Vein endothelial cell (primary cell): ENCODE results near the genes DEPP1, WASHC2C and ANTXRL.

GRCh38 chr10:44935328-44936361 is 24.0 kb upstream of the RASSF4 start:
- CAGE, long polyA plus RNA: no peak

DNA sequence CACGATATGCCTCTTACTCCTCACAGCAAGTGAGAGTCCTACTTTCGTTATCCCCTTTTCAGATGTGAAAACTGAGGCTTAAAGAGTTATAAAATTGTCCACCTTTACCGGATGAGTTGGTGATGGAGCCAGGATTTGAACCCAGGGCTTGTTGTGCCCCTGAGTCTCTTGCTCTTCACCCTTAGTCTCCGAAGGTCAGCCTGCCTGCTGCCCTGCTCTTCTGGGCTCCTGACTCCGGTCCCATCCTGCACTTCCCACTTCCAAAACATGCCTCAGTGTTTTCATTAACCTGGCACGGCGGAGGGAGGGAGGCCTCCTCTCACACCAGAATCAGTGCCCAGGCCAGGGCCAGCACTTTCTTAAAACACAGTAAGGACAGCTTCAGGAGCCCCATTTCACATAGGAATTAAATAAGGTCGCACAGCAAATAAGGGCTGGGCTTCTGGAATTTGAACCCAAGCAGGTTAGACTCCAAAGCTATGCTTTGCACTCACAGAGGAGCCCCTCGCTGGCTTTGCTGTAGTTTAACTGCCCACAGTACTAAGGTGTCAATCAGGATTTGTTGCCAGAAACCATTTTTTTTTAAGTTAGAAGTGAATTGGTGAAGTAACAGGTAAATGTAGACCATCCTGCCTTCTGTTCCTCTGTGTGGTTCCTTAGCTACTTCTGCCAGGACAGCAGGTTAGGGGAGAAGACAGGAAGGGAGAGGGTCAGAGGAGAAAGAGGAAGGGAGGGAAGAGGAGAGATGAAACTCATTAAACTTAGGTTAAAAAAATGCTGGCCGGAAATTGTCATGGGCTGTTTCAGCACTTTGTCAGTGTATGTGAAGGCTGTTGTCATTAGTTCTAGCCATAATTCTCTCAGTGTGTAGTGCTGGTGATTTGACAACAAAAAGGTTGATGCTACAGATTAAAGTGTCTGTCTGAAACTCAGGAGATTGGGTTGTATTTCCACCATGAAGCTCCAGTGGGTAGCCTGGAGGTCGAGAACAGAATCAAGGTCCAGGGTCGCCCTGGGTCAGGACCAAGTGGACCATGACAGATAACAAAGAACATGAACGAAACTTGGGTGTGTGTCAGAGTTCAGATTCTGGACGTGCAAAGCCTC is 1.1 kb downstream of the RASSF4 start:
- CAGE, long polyA plus RNA: no peak

- CAGE, long polyA plus RNA: no peak
Observed at GRCh38 chr10:44974445-44974573, 4.3 kb downstream of the DEPP1 start.

DNA sequence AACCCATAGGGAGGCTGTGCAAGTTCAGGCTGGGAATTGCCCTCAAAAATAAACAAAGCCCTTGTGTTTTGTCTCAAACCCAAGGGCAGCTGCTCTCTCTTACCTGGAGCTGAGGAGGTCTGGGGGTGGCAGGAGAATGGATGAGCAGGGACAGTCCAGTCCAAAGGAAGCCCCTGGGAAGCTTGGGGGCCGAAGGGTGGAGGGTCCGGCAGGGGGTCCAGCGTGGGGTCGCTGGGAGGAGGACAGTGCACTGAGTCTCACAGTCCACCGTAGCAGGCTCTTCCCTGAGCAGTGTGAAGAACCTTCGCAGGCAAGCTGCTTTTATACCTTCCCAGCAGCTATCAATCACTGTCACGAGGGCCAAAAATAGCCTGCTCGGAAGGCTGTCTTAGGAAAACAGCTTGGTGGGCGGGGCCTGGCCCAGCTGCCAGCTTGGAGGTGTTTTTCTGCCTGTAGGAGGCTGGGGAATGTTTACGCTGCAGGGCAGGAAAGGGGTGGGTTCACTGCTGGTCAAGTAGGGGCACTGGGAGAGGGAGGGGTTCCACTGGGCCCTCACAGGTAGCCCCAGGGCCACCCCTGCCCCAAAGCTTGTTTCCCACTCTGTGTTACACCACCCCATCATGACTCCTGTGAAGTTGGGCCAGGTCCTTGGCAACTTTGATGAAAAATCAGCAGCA is at the start of gene DEPP1:
Gene DEPP1, minus strand, starts transcription at position 295 of the 677 bp plus-strand sequence.
- CAGE, long polyA plus RNA: no peak

GRCh38 chr10:44980580-44981101 is 2.0 kb upstream of the DEPP1 start:
- CAGE, long polyA plus RNA: no peak

DNA sequence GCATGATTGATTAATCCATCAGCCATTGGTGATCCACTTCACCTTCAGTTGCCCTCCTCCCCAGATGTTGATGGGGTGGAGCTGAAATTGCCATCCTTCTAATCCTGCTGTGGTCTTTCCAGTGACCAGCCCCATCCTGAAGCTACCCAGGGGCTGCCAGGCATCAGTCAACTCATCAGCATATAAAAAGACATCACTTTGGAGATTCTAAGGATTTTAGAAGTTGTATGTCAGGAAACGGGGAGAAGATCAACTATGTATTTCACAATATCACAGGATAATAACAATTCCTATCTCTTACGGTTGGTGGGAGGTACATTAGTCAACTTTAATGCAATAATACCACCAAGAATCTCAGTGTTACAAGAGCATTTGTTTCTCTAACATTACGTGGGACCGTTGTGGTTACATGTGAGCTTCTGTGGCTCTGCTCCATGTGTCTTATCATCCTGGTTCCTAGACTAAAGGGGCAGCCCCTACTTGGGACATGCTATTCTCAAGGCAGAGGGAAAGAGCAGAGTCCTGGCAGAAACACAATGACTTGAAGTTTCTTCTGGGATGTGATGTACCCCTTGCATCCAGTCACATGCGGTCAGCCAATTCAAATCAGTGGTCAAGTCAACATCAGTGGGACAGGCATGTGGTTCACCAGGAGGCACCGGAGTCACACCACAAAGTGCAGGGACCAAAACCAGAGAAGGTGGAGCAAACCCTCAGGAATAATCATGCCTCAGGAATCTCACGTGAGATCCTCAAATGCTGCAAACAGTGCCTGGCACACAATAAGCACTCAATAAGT is 2.6 kb upstream of the ZNF22 start:
- CAGE, long polyA plus RNA: no peak

DNA sequence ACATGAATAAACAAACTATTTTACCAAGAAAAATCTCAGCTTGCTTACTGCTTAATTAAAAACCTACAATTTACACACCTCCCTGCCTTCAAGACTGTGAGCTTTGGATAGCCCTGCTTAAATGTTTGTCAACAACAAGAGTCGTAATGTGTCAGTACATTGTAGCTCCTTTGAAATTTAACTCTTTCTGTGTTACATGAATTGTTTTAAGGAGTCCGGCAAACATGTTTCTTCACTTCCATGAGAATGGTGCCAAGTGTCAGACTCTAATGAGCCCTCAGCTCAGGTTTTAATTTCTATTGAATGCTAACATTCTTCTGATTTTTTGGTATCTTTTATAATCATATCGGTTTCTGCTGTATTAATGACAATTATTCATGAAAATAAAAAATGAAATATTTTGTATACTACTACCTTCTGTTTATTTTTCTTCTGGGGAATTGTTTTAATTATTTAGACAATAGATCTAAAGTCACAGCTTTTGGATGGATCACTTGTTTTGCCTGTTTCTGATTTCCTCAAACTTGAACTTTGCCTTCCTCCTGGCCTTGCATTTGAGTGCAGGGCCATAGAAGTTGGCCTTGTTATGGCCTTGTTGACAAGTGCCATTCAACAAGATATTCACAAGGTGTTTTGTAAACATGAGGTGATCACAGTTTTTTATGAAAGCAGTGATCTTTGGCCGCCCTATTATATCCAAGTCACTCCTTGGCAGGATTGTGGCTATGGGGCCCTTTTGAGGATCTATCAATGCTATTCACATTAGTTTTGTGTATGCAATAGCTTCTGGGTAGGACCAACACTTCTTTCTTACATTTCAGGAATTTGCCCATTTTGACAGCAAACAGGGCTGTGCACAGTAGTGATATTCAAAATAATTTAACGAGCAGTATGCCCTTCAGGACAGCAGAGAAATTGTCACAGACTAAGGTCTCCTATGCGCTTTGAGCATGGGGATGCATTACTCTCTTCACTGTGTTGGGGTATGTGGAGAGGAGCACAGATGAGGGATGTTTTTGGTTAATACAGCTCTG is 4.5 kb downstream of the ZNF22 start:
- CAGE, long polyA plus RNA: no peak

DNA sequence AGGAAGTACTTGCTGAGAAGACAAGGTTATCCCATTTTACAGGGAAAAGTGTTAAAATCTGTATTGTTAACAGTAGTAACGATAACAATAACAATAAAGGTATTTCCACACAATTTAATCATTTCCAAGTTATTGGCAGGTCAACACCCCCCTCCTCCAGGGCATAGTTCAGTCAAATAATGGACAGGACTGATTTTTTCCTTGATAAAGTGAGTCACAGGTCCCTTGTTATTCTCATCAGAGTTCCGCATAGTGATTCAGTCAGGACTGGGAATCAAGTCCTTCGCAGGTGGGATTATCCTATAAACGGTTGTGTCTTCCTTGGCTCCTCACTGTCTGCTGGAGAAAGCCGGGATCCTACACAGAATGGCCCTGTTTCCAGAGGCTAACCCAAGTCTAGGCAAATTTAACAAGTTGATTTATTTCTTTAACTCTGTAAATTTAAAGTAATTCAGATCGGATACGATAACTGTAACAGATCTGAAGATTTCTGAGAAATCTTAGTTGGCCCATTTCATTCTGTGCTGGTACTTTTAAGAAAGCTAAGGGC is 2.6 kb downstream of the ALOX5 start:
- CAGE, long polyA plus RNA: no peak

- CAGE, long polyA plus RNA: no peak
Observed at GRCh38 chr10:45379150-45379758, 5.2 kb downstream of the ALOX5 start.

- CAGE, long polyA plus RNA: no peak
Observed at GRCh38 chr10:45446603-45446905, 72.5 kb downstream of the ALOX5 start.

DNA sequence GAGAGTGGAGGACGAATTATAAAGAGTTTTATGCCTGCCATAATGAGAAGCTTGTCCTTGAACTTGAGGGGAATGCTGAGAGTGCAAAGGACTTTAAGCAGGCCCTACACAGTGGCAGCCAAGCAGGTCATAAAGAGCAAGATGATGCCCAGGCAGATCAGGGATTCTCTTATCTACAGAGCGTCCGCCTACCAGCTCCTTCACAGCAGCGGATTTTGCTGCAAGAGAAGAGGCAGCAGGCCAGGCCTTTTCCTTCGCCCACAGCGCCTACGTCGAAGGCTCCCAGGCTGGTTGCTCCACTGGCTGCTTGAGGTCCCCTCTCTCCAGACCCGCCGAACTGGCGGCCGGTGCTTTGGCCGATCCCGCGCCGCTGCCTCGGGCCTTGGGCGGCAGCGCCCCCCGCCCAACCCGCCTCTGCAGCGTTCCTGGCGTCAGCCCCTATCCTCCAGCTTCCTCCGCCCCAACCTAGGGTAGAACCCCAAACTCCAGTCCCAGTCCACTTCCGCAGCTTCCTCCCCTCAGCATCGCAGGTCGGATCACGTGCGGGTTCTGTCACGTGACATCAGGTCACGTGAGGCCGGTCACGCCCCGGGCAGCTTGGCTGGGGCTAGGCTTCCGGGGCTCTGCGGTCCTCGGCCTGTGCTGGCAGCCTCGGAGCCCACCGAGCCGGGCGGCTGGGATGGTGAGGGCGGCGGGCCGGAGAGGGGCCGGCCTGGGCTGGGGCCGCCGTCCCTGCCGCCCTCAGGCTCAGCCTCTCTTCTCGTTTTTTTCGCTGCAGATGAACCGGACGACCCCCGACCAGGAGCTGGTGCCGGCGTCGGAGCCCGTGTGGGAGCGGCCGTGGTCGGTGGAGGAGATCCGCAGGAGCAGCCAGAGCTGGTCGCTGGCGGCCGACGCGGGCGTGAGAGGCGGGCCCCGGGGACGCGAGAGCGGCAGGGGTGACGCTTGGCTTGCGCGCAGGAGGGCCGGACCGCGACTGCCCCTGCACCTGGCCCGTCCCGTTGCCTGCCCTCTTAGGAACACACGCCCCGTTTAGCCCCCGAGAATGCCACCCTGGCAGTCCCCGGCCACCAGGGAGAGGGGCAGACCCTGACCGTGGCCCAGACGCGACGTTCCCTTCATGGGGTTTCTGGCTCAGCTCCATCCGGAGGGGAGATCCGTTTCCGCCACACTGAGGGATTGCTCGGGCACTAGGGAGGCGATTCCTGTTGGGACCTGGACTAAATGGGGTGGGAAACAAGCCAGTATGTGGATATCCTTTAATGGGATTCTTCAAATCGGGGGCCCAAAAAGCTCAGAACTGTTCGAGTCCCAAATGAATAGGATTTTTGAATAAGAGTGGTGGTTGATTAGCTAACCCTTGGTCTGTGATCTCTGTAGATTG is at the start of gene WASHC2C:
Gene WASHC2C, plus strand, starts transcription at position 628 of the 1,384 bp plus-strand sequence.
- CAGE, long polyA plus RNA: no peak

- CAGE, long polyA plus RNA: no peak
Observed at GRCh38 chr10:46018653-46019764, 11.4 kb downstream of the NCOA4 start.

GRCh38 chr10:46091468-46091890 is 45.4 kb upstream of the MSMB start:
- CAGE, long polyA plus RNA: no peak

GRCh38 chr10:46269256-46270248 is 17.2 kb upstream of the ANTXRL start:
- CAGE, long polyA plus RNA: no peak

- CAGE, long polyA plus RNA: no peak
Observed at GRCh38 chr10:46282750-46283461, 3.9 kb upstream of the ANTXRL start.

DNA sequence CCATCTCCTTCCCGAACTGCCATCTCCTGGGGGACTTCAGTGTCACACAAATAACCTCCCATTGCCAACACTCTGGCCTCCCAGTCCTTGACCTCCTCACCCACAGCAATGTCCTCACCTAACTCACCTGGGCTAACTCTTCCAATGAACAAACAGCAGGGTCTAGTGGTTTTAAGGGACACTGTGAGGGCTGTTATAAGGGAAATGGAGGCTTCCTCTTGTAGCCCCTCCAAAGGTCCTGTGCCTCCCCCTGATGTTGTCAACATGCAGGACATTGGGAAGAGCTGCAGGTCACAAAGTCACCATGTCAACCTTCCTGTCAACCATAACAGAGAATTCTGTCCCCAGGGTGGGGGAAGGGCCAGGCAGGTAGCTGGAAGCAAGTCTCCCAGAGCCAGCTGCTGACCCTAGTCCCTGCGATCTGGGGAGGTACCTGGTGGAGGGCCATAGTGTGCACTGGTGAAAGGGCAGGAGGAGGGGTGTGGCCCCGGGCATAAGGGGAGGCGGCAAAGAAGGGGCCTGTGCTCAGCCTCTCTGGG is at the start of gene ANTXRL:
Gene ANTXRL, plus strand, starts transcription at position 325 of the 539 bp plus-strand sequence.
- CAGE, long polyA plus RNA: no peak

- CAGE, long polyA plus RNA: no peak
Observed at GRCh38 chr10:46397959-46398800, 22.6 kb downstream of the ANXA8L1 start.

- CAGE, long polyA plus RNA: no peak
Observed at GRCh38 chr10:47261197-47261732, 38.7 kb upstream of the GDF10 start.

DNA sequence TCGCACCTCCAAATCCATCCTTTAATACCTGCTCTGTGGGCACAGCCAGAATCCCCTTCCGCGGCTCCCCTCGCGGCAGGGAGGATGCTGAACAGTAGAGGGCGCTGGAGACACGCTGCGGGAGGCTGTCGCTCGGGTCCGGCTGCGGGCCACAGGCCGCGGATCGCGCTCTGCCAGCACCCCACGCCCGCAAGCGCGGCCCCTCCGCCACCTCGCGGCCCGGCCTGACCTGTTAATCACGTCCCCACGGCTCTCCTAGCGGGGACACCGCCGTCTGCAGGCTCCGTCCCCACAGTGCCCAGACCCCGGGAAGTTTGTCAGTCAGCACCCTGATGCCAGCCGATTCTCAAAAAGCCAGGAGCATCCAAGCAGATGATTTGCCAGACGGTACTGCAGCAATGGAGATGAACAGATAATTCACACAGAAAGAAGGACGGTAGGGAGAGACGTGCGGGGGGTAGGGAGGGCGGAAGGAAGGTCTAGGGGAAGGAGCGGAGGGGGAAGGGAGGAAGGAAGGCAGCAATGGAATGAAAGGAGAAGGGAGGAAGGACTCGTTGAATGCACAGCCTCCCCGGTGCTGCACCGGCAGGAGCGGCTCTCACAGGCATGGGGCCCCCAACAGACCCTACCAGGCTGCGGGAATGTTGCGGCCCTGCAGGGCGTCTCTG is 19.7 kb downstream of the SYT15B start:
- CAGE, long polyA plus RNA: no peak

DNA sequence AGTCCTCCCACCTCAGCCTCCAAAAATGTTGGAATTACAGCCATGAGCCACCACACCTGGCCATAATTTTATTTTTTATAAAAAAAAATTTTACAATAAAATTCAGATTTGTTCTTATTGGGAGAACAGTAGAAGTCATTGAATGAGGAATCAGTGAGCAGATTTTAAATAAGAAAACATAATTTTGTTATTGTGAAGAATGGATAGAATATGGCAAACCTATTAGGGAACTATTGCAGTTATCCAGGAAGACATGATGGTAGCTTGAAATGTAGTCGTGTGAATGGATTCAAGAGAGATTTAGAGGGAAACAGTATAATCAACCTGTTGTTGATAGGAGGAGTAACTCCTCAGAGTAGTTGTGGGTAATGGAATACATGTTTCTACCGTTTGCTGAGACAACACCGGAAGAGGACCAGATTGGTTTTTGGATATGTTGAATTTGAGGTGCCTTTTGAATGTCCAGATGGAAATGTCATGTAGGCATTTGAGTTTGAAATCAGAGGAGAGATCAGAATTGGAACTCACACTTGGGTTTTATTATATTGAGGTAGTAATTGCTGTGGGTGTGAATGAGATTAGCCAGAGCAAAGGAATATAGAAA is 36.0 kb downstream of the MAPK8 start:
- CAGE, long polyA plus RNA: no peak